ENCODE data around the gene THRB.

DNA sequence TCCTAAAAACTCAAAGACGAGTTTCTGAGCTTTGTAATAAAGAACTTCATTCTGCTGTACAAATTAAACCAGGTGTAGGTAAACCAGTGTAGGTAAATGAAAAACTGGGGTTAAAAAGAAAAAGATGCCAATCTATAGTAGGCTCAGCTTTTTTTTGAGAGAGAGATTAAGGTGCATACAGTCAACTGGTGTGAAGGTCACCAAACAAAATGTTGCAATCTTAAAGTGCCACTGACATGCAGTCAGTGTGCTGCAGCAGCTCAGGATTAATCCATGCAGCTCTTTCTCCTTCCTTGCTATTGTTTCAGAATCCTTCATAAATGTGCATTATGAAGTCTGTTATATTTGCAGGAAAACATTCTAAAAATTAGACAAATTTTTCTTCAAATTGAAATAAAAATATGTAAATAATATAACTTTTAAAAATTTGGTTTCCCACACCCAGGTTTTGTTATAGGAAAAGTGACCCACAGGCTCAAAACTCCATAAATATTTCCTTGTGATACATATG lies 44.0 kb downstream of the THRB start:
- PRO-cap: no peak

DNA sequence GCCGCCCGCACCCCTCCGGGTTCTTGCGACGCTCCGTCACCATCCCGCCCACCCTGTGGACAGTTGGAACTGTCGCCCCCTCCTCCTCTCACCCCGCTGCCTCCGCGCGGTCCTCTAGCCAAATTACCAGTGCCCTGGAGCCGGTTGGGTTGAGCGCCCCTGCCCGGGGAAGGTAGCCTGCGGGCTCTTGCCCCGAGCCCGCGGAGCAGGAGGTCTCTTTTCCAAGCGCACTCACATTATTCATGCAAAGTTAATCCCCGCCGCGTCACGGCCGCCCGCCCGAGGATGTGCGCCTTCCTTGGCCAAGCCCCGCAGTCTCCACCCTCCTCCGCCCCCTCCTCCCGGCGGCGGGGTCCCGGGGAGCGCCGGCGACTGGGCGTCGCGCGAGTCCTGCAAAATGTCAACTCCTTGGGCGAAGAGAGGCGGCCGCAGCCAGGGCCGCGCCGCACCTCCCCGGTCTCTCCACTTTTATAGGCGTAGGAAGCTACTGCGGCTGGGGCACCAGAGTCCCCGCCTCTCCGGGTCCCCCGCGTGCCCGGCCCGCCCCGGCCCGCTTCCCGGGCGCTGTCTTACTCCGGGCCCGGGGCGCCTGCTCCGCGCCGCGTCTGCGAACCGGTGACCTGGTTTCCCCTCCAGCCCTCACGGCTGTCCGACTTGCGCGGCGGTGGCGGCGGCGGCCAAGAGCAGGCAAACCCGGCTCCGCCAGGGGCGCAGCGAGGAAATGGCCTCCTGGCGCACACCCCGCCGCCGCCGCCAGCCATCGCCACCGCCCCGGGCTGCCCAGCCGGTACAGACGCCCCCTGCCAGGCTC lies at the start of gene THRB:
TSS of gene THRB (minus strand) at position 291 of the 811 bp plus-strand sequence.
- PRO-cap: no peak

- PRO-cap: no peak
Measured at GRCh38 chr3:24810301-24810998, 315.8 kb upstream of the THRB start.

DNA sequence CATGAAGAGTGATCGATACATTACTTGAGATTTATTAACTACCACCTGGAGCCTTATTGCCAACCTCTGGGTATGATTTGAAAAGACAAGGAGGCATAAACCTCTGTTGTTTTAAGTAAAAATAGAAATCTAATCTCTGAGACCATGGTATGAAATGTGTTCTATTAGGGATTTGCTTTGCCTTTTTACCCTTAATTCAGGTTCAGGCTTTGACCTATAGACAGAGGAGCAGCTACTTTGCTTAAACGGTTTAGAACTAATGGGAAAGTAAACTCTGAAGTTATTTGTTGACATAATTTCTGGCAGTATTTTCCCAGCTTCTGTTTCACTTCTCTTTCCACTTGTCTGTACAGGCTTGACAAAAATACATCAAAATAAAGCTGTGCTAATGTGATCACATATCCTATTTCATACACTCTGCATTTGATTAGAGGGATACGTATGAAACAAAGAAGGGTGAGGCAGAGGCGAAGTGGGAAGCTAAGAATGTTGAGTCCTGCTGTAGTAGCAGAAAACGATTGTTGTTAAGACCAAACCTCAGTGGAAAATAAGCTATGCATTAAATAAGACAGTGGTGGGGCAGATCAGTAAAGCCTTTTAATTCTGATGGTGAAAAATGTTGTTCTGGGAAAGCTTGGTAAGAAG lies 389.2 kb upstream of the RARB start:
- PRO-cap: no peak

- PRO-cap: no peak
Measured at GRCh38 chr3:25426173-25426754, 1.8 kb upstream of the RARB start.

- PRO-cap: no peak
Measured at GRCh38 chr3:25474072-25474487, 46.0 kb downstream of the RARB start.

GRCh38 chr3:25663366-25663771 lies 1.3 kb downstream of the TOP2B start:
- PRO-cap: bidirectional peak, plus-strand start at chr3:25663656, minus-strand start at chr3:25663509

DNA sequence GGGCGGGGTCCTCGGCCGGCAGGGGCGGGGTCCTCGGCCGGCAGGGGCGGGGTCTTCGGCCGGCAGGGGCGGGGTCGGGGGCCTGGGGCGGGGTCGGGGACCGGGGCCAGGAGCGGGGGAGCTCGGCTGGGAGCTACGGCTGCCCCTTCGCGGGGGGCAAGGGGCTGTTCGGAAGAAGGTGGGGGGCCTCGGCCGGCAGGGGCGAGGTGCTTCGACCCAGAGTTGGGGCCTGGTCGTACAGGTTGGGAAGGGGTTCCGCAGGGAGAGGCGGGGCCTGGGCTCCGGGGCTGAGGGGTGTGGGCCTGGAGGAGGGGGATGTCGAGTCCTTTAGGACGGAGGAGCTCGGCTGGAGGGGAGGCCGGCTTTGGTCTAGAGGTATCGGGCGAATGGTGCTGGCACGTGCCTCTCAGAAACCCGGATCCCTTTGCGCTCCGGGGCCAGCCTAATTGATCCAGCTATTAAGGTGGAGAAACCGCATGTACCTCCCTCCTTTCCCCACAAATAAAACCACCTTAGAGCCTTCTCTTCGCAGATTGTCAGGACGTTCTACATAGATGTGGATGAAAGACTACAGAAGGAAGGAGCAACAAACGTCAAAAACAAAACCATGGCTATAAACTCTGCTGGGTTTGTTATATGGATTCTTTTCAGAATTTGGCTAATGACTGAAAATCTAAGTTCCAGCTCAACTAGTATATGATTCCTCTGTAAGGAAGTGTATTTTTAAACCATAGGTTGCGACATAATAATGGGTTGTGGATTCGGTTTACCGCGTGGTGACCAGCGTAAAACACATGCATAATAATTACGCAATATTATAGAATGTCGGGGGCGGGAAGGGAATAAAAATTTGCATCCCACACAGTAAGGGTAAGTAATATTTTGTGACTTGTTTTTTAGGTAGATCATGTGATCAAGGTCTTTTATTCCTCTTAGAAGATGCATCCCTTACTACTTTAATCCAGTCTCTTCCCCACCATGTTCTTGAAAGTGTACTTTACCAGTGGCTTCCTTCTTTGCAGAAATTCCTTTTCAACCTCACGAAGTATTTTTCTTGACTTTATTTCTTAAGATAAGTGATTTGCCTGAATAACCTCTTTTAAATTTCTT lies 644 bp upstream of the NGLY1 start:
- PRO-cap: bidirectional peak, plus-strand start at position 93 of the sequence, minus-strand start outside the sequence; unidirectional peak, plus-strand start at position 330 of the sequence

DNA sequence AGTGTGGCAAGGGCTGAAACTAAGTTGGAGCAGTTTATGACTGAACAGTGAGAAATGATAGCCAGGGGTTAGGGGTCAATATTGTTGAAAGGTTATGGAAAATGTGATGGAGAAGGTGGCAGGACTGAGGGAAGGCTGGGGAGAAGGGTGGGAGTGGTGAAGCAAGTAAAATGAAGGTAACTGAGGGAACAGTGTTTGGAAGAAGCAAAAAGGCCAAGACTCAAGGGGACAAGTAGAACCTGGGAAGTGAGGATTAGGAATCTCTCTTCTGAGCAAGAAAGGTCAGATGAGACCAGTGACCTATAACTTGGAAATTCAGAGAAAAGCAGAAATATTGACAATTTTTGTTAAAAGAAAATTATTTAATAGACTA lies 292.3 kb downstream of the LRRC3B start:
- PRO-cap: no peak

- PRO-cap: no peak
Measured at GRCh38 chr3:27314982-27315455, 54.2 kb downstream of the NEK10 start.

GRCh38 chr3:27726346-27726545 lies 4.1 kb upstream of the EOMES start:
- PRO-cap: no peak

- PRO-cap: no peak
Measured at GRCh38 chr3:29282004-29282349, 1.1 kb downstream of the RBMS3 start.

DNA sequence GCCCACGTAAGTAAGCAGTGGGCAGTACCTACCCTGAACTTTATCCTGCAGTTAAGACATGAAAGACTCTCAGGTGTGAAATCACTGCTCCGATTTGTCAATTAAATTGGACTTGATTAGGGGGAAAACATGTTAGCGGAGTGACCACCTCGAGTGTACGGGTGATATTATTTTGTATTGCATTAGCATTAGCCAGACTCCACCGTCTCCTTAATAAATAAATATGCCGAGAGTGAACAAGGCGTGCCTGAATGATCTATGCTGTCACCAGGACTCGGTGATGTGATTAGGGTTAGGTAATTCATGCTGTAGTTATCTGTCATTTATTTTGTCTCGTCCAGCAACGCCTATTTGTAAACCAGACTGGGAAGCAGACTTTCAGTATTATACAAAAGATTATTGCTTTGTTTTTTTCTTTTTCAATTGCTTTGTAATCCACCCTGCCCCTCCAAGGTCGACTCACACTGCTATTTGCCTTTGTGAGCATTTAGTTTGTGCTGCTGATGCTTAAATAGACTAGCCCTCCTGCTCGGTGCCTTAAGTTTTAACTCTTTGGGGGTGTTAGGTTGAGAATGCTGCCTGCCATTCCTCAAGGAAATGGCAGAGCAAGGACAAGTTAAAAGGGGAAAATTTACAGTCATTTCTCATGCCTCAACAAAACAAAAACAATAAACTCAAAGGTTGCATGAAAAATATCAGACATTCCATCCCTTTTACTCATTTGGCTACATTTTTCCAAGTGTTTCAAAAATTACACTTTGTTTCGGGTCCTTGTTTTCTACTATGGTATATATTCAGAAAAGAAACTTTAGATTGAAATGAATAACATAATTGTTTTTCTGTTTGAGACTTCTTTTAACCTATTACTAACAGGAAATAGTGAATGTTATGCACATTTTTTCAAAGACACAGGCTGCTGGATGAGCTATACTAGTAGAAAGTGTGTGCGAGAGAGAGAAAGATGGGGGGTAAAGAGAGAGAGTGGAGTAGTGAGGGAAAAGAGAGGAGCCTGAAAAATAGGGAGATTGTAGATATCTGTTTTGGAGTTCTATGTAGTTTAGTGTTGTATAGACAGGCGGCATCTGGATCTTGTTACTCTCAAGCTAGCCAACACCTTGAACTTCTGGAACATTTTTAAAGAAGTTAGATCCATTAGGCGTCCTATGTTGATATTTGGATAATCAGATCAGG lies 2.0 kb downstream of the RBMS3 start:
- PRO-cap: no peak

GRCh38 chr3:29286228-29287343 lies 5.7 kb downstream of the RBMS3 start:
- PRO-cap: no peak

GRCh38 chr3:29308043-29308595 lies 27.2 kb downstream of the RBMS3 start:
- PRO-cap: no peak

DNA sequence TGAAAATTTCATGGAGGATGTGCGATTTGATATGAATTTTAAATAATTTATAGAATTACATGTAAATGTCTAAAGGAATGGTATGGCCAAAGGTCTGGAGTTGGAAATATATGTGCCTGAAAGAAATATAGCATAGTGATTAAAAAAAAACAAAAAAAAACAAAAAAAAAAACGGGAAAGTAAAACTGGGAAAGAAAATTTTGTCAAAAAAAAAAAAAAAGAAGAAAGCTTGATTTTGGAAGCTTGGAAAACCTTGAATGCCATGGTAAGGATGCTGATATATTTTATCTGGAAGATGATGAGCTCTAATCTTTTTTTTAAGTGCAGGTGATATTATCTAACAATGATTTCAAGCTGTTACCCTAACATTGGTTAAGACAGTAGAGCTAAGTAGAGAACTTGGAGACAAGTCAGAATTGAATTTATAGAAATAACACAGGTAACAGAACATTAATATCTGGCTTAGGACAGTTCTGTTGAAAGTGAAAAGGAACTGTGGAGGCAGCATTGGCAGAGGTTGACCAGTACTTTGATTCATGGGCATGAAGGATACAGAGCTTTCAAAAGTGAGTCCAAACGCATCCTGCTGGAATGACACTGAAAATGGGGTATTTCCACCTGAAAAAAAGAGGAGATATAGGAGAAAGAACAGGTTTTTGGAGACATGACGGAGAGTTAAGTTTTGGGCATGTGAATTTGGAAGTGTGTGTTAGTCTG lies 27.9 kb downstream of the RBMS3 start:
- PRO-cap: no peak

- PRO-cap: no peak
Measured at GRCh38 chr3:29639321-29640382, 358.8 kb downstream of the RBMS3 start.

DNA sequence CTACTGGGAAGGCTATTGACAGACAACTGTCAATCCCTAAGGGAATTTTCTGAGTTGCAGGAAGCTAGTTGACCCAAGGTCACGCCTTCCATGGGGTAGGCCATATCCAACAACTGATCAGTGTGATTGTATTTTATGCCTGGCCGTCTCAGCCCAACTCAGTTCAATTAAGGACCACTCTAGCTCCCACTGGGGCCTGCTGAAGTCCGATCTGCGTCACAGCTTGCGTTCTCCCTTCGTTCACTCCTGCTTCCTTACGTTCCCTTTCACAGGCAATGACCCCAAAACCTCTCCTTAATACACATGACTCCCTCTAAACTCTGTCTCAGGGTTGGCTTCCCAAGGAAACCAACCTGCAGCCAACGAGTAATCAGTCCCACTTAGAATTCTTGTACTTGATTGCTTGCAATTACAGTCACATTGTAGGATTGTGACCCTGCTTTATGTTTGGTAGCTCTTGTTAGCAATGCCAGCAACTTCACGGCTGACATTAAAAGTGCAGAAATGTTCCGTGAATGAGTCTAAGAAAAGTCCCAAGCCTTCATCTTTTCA lies 428.1 kb downstream of the RBMS3 start:
- PRO-cap: no peak

GRCh38 chr3:30161434-30161779 lies 445.0 kb upstream of the TGFBR2 start:
- PRO-cap: no peak

GRCh38 chr3:30227913-30228372 lies 378.5 kb upstream of the TGFBR2 start:
- PRO-cap: no peak